ENCODE measurements around the genes BPIFA3 and CBFA2T2.

GRCh38 chr20:32777527-32778199, 15.5 kb downstream of the DNMT3B start:
- PRO-cap, 2 experiments, result no peak in any of the 2 experiments

DNA sequence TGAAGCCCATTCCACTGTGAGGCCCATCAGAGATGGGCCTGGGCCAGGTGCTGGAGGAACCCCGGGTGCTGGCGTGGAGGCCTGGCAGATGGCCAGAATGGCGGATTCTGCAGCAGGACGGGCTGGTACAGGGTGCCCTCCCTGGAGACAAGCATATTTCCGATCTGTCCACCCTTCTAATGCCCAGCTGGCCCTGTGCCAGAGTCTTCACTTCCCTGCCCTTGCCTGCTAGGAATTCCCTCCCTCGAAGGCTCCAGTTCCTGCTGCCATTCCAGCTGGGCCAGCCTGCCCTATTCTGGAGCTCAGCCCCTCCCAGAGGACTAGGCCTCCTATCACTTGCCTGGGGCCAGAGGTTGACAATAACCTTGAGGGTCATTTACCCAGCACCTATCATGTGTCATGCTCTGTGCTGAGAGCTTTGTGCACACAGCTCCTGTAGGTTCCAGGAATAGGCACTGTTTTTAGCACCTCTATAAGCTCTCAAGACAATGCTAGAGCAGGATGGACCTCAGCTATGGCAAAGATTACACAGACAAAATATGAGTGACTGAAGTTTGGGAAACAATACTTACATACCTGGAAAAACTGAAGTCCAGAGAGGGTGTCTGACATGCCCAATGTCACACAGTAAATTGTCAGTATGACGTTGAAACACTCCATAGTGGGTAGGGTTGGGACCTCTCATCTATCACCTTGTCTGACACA, 21.4 kb downstream of the SUN5 start:
- PRO-cap, 2 experiments, result no peak in any of the 2 experiments

DNA sequence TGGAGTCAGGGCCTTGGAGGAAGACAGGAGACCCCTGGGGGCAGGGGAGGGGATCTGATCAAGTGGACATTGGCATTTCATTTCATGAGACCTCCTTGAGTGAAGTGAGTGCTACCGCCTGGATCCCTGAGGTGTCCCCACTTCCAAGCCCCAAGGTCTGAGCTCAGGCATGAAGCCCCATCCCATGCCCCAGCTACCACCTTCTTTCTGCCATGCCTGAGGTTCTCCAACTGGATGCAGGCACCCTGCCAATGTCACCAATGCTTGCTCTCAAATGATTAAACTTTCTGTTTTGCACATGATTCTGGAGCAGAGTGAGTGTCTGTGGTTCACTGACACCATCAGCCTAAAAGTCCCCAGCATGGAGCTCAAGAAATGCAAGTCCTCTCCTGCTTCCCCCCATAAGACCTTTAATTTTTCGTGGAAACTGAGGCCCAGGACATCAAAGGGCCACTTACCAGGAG, 43.7 kb upstream of the BPIFA2 start:
- PRO-cap, 2 experiments, result no peak in any of the 2 experiments

DNA sequence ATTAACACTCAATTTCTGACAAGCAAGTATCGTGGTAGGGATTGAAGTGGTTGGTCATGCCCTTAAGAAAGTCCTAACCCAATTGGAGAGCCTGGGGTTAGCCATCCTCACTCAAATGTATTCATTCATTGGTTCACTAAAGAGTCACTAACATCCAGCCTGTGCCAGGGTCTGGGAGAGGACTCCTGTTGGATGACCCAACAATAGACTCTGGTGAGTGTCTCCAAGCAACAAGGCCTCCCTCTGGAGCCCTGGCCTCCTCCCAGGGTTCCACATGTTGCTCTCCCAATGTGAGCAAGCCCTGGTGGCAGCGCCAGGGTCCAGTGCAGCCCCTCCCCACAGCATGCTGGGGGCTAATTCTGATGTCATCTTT, at the start of gene BPIFA3:
BPIFA3 (plus strand) TSS at position 288 of the 373 bp plus-strand sequence.
- PRO-cap, 2 experiments, result no peak in any of the 2 experiments

DNA sequence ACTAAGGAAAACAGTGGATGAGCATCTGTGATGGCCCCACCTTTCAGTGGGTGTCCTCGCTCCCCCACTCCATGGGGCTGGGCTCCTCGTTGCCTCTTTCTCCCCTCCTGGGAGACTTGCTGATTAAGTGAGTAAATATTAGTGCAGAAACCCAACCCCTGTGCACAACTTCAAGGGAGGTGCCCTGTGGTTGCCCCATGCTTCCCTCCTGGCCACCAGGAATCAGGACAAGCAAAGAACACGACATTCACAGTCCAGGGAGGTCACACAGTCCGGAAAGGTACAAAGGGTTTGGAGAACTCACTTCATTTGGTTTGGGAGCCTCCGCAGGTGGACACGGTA, 9.7 kb upstream of the BPIFB1 start:
- PRO-cap, 2 experiments, result no peak in any of the 2 experiments

DNA sequence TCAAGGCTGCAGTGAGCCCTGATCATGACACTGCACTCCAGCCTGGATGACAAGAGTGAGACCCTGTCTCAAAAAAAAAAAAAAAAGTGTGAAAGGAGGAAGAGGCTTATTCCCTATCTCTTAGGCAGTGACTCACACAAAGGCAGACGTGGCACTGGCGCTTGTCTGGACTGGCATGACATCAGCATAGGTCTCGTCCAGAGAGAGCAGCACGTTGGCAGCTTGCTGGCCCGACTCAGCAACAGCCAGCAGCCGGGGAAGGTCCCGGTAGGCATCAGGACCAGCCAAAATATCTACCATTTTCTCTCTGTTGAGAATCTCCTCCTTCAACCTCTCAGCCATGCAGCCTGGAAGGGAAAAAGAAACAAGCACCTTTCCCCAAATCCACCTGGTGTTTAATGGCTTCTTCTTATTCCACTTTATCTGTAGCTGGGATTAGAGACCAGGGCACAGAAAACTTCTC, 14.1 kb downstream of the CDK5RAP1 start:
- PRO-cap, 2 experiments, result no peak in any of the 2 experiments

DNA sequence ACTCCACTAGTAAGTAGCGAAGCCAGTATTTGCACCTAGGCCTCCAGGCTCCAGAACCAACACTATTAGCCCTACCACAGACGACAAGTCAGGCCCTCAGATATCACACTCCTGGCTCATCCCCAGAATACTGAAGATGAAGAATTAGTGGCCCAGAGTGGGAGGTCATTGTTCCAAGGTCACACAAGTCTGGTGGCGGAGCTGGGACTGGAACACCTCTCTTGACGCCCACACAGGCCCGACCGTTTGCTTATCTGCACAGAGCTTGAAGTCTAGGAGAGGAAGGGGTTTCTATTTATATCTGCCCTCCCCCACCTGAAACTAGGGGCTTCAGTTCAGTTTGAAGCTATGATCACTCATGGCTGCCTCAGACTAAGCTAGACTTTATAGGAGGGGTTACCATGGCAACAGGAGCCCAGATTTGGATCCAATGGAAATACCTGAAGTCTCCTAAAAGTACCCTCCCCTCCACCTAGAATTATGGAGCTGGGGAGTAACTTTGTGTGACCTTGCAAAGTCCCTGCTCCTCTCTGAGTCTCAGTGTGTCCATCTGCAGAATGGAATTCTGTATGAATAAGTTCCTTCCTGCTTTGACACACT, 2.2 kb downstream of the SNTA1 start:
- PRO-cap, 2 experiments, result no peak in any of the 2 experiments

DNA sequence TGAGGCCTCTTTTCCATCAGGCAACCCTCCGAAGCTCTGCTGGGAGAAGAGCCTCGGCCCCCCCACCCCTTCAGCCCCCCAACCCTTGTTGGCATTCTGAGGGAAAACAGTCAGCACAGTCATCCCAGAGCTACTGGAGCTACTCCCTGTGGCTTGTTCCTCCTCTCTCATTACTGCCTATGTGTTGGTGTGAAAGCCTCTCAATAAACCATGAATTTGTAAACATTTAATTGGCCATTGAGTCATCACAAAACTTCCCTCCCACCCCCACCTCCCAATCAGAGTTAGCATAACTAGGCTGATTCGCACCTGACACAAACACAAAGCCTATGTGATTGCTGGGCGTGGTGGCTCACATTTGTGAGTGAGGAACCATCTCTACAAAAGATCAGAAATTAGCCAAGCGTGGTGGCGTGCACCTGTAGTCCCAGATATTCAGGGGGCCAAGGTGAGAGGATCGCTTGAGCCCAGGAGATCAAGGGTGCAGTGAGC, 17.1 kb upstream of the SNTA1 start:
- PRO-cap, 2 experiments, result peak in 1 of 2 experiments; most common minus-strand start position 179 of the sequence (in 1)

DNA sequence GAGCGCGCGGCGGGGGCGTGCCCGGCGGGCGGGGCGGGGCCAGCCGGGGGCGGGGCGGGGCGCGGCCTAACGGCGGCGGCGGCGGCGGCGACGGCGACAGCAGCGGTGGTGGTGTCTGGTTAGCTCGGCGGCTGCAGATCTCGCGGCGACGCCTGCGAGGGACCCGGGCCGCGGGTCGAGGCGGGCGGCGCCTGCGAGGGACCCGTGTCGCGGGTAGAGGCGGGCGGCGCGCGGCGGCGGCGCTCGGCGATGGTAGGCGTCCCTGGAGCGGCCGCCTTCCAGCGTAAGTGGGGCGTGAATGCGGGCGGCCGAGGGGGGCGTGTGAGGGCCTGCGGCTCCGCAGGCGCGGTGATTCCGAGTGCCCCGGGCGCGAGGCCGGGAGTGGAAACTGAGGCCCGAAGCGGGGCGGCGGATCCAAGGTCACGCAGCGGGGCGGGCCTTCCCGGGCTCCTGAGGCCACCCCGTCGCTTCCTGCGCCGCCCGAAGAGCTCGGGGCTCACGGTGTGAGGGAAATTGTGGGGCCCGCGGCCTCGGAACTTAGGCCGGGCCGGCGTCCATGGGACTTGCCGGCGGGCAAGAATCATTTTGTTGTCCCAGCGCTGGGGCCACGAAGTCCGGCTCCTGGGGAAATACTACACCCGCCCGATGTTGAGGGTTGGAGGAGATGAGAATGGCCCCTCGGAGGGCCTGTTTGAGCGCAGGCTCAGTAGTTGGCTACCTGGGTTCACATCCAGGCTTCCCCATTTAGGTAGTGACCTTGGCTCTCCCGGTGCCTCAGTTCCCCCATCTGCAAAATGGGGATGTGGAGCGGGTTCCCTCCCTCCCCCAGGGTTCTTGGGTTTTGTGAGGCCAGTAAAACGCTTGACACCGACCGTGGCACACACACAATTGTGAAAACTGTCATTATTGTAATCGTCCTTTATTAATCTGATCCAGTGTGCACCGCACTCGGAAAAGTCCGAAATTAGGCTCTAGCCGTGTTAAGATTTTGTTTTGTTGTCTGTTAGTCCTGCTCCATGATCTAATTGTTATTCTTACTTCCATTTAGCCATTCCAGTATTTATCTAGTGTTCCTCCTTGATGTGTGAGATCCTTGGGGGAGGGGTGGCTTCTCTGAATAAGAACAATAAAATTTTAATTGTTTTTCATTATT, at the start of gene CBFA2T2:
CBFA2T2 (plus strand) TSS at position 78 of the 1,153 bp plus-strand sequence.
- PRO-cap, 2 experiments, result peak in 2 of 2 experiments; most common plus-strand start position 69 of the sequence (in 1)

DNA sequence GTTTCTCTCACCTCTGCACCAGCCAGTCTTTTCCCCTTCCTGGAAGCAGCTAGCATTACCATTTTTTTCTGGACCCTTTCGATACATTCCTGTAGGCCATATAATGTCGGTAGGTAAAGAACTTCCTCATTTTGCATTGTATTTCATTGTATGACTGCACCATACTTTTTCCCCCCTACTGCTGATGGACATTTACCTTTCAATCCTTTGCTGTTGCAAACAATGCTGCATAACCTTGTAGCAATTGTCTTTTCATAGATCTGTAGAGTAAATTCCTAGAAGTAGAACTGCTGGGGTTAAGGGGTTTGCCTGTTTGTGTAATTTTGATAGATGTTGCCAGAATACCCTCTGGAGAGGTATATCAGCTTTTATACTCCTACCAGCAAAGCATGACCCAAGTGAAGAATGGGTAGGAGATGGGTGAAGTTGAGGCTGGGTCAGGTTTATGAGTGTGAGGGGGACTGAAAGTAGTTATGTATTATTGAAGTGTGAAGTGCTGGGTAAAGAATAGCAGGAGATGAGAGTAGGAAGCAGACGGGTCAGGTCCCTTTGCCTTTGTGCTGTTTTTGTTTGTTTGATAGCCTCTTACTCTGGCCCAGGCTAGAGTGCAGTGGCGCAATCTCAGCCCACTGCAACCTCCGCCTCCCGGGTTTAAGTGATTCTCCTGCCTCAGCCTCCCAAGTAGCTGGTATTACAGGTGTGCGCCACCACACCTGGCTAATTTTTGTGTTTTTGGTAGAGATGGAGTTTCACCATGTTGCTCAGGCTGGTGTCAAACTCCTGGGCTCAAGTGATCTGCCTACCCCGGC, 17.8 kb downstream of the CBFA2T2 start:
- PRO-cap, 2 experiments, result no peak in any of the 2 experiments

DNA sequence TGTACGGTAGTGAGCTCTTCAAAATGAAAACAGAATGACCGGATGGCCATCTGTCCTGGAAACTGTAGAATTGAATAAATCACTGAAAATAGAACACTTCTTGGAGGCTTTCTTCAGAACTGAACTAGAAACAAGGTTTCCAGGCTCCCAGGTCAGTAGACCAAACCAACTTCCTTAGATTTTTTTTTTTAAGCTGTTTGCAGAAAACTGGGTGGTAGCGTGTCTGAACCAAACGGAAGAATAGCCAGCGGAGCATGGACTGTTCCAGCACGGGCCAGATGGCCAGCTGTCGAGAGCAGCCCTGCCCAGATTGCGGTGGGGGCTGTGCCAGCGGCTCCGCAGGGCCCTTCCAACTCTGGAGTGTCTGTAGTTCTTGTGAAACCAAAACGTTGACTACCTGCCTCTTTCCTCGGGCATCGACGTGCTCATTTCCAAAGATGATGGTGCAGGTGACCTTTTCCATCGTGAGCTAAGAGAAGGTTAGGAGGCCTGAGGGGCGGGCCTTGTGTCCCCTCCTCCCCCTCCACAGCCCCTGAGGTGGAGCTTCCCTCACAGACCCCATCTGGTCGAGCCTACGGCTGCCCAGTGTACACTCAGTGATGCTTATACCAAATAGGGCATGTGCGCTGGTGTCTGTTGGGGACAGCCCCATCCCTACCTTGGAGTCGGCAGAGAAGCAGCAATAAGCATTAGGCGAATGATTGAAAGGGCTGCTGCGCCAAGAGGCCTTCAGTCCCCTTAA, 13.0 kb upstream of the C20orf144 start:
- PRO-cap, 2 experiments, result no peak in any of the 2 experiments

DNA sequence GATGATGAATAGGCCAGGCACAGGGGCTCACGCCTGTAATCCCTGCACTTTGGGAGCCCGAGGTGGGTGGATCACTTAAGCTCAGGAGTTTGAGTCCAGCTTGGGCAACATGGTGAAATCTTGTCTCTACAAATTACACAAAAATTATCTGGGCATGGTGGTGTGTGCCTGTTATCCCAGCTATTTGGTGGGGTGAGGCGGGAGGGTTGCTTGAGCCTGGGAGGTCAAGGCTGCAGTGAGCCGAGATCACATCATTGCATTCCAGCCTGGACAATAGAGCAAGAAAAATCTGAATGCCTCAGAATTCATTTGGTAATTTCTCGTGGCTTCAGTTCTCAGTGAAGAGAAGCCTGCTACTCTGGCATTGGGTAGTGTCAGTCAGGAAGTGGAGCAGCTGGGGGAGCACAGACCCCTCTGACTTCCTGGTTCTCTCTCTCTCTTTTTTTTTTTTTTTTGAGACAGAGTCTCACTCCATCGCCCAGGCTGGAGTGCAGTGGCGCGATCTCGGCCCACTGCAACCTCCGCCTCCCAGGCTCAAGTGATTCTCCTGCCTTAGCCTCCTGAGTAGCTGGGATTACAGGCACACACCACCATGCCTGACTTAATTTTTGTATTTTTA, 24.2 kb downstream of the ZNF341 start:
- PRO-cap, 2 experiments, result no peak in any of the 2 experiments

DNA sequence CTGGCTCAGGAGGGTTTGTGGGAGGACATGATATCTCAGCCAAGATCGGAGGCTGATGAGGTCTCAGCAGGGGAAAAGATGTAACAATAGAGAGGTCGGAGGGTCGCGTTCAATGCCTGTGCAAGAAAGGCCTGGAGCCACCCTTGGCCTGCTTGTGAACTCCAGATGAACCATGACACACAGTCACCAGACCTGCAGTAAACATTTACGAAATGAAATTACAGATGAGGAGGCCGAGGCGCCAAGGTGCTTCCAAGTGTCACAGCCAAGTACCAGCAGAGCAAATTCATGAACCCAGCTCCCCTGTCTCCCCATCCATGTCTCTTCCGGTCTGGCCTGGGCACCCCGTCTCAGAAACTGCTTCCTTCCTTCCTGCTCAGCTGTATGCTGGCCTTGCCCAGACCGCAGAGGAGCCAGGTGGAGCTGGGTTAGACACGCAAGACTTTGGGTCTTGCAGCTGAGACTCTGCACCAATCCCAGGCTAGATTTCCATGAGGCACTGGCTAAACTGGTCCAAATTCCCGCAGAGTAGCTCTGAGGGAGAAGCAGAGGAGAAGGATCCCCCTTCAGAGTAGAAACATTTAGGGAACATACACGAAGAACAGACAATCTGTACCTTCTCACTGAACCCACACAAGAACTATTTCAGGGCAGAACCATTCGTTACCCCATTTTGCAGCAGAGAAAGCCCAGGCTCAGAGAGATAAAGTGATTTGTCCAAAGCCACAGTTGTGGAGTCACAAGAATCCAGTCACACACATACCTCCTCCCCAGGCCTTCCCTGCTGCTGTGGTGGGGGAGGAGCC, 48.2 kb downstream of the CHMP4B start:
- PRO-cap, 2 experiments, result no peak in any of the 2 experiments

GRCh38 chr20:34026112-34026410, 32.4 kb downstream of the RALY start:
- PRO-cap, 2 experiments, result no peak in any of the 2 experiments

GRCh38 chr20:34040128-34040614, 46.5 kb downstream of the RALY start:
- PRO-cap, 2 experiments, result no peak in any of the 2 experiments

DNA sequence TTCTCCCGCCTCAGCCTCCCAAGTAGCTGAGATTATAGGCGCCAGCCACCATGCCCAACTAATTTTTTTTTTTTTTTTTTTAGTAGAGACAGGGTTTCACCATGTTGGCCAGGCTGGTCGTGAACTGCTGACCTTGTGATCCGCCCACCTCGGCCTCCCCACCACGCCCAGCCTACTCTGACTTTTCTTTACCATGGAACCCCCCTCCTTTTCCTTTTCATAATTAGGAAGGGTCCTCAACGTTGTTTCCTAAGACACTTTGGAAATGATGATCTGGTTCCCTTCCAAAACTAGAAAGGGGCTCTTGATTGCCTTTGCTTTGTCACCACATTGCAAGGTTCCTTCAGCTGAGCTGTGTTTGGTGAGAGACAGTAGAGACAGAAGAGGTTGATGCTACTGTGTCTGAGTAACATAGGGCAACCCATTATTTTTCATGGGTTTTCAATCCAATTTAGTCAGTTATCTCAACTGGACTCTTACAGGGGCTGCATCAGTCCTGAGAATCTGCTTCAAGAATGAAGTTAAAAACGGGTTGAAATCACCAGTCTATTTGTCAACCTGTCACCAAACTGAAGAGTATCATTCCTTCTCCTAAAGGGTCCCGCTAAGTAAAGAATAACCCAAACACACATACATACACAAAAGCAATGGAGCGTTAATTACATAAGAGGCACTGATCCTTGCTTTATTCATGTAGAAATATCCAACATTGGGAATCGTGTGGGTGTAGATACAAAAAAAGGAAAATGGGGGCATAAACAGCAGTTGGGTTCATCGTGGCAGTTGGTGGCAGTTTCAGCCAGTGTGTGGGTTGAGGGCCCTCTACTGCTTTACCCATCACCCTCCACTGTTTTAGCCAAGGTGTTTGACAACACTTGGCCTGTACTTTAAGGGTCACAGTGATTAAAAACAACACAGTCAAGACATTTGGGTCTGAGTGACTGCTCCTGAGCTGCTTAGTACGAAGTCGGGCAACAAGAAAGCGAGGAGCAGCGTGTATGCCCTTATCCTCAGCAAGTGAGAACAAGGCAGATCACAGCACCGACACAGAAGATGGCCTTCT, 24.1 kb downstream of the EIF2S2 start:
- PRO-cap, 2 experiments, result no peak in any of the 2 experiments

- PRO-cap, 2 experiments, result no peak in any of the 2 experiments
Measured at GRCh38 chr20:34514922-34516008, 957 bp upstream of the DYNLRB1 start.

DNA sequence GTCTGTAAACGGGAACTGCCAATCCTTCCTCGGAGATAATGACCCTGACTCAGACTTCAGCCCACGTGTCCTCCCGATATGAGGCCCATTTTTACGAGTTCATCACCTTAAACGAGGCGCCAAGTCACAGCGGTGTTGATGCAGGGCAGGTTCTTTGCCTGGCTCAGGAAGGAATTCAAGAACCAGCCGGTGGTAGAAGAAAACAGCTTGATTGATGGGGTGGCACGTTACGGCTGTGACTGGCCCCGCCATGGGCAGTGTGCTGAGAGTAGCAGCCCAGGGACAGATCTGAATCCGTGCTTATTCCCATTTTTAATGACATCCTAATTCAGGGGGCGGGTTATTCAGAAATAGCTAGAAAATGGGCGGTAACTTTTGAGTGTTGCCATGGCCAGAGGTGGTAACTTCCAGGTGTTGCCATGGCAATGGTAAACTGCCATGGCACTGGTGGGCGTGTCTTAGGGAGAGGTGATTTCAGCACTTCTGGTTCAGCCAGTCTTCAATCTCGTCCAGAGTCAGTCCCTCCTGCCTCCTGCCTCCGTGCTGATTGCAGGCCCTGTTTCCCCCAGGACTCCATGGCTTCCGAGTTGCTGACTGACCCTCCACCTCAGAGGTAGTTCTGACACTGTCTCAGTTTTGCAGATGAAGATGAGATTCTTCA, 9.1 kb upstream of the MAP1LC3A start:
- PRO-cap, 2 experiments, result peak in 1 of 2 experiments; most common plus-strand start position 502 of the sequence (in 1)

GRCh38 chr20:34580232-34580717, 21.8 kb downstream of the MAP1LC3A start:
- PRO-cap, 2 experiments, result peak in 1 of 2 experiments; most common plus-strand start chr20:34580548 (in 1); most common minus-strand start chr20:34580326 (in 1)

GRCh38 chr20:34703440-34703792, 728 bp upstream of the TP53INP2 start:
- PRO-cap, 2 experiments, result no peak in any of the 2 experiments

All from Colon Carcinoma Metastatic in the Lung (tissue), 2 donors.